Mucosa of descending colon (tissue), 1 donor: ENCODE results near the gene DLK1.

DNA sequence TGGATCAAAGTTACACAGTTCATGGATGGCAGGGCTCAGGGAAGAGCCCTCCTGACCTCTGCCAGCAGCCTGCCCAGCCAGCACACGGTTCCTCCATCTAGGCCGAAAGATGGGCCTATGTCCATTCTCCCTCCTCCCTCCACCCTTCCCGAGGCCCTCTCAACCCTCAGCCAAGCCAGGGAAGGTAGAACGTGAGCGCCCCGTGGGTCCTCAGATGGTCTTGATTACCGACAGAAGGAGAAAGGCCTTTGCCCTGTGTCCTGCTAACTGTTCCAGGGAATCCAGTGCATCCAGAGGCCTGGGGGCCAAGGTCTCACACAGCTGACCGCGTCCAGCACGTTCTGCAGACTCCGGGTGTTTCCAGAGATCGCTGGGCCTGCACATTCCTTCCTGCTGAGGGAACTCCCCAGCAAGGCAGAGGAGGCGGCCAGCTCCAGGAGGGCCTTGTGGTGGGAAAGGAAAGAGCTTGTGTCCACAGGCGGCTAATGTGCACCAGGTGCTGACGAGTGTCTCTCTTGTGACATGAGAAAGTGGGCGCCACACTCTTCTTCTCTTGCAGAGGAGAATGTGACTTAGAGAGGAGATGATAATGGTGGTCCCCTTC, 47.0 kb upstream of the DLK1 start:
- PRO-cap = no peak

GRCh38 chr14:100726416-100727409, at the start of gene DLK1:
Gene DLK1 (plus strand): TSS chr14:100726892.
- PRO-cap = no peak

DNA sequence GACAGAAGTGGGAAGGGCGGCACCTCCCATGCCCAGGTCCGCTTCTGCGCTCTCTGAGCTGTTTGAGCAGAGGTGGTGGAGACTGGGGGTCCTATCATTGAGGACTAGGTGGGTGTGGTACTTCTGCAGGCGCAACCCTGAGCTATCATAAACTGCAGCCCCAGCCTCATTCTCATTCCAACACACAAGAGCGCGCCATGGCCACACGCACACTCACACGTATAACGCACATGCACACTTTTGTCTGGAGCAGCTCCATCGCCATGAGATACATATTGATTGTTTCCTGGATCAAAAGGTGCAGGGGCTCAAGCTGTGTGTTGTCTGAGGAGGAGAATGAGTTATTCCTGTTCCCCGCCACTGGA, 84.8 kb downstream of the DLK1 start:
- PRO-cap = no peak

DNA sequence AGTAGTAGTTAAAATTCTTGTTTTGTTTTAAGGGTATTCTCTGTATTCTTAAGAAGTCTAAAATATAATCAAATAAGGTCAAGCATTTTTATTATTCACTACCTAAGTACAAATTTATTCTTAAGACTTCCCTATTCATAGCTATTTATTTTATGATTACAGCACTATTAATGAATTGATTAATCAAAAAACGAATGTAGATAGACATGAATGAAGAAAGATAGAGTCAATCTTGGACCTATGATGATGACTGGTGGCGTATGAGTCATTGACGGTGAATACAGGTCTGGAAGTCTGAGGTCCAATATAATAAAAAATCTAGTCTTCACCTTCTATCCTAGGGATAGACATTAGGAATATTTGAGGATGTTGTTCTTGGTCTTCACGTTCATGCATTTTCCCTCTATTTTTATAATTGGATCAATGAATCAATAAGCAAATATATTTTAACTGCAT, 46.1 kb upstream of the RTL1 start:
- PRO-cap = no peak

GRCh38 chr14:101201794-101202120, 298.2 kb upstream of the RTL1 start:
- PRO-cap = no peak

GRCh38 chr14:101704197-101704528, 57.3 kb upstream of the PPP2R5C start:
- PRO-cap = no peak

- PRO-cap = bidirectional peak, plus-strand start at chr14:101706397, minus-strand start at chr14:101706284
These were observed 55.4 kb upstream of the PPP2R5C start for GRCh38 chr14:101706025-101706641.

DNA sequence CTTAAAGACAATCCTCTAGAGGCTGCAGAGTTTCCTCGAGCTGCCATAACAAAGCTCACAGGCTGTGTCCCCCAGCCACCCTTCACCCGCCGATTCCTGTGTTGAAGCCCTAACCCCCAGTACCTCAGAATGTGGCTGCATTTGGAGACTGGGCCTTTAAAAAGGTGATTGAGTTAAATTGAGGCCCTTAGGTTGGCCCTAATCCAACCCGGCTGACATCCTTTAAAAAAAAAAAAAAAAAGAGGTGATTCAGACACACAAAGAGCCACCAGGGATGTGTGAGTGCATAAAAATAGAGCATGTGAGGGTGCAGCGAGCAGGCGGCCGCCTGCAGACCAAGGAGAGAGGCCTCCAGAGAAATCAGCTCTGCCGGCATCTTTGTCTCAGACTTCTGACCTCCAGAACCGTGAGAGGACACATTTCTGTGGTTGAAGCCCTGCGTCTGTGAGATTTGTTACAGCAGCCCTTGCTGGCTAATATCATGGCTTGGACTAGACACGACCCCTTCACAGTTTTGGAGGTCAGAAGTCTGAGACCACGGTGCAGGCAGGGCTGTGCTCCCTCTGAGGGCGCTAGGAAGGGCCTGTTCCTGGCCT, 44.1 kb upstream of the PPP2R5C start:
- PRO-cap = unidirectional peak, plus-strand start at position 315 of the sequence

DNA sequence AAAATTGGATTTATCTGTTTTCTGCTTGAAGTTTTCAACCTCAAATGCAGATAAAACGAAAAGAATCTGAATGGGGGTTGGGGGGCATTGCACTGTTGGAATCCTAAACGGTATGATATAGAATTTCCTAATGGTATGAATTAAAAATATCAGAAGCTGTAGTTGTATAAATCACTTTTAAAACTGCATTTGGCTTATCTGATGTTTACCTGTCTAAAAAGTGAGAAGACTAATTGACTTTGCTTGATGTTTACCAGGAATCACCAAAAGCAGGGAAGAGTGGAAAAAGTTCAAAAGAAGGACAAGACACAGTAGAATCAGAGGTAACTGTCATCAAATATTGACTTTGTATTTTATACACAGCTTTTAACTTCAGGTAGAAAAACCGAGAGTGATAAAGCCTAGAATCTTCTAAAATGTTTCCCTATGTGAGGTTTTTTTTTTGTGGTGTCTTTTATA, 1.2 kb downstream of the PPP2R5C start:
- PRO-cap = no peak

GRCh38 chr14:101792037-101792573, 30.6 kb downstream of the PPP2R5C start:
- PRO-cap = no peak

- PRO-cap = no peak
These were observed 46.7 kb downstream of the PPP2R5C start for GRCh38 chr14:101807915-101808881.

GRCh38 chr14:101813225-101813912, 51.9 kb downstream of the PPP2R5C start:
- PRO-cap = bidirectional peak, plus-strand start at chr14:101813630, minus-strand start at chr14:101813433

GRCh38 chr14:101820949-101822053, 59.8 kb downstream of the PPP2R5C start:
- PRO-cap = unidirectional peak, plus-strand start at chr14:101821755

DNA sequence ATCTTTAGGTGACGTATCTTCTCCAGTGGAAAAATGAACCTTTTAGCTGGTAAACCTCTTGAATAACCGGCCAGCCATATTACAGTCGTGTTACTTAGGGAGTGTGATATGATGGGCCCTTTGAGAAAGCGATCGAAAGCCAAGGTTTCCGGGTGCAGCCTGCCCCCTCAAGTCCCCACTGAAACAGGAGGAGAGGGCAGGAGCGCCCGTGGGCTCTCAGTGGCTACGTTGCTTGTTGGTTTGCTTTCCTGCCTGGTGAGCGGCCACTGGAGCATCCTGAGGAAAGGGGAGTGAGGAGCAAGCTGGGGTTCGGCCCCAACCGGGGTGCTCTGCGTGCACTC, 80.6 kb downstream of the PPP2R5C start:
- PRO-cap = no peak

- PRO-cap = no peak
These were observed 55.6 kb downstream of the DYNC1H1 start for GRCh38 chr14:102019836-102020582.

- PRO-cap = no peak
These were observed 44.5 kb downstream of the HSP90AA1 start for GRCh38 chr14:102042324-102042795.

GRCh38 chr14:102083453-102084209, 3.2 kb downstream of the HSP90AA1 start:
- PRO-cap = no peak

DNA sequence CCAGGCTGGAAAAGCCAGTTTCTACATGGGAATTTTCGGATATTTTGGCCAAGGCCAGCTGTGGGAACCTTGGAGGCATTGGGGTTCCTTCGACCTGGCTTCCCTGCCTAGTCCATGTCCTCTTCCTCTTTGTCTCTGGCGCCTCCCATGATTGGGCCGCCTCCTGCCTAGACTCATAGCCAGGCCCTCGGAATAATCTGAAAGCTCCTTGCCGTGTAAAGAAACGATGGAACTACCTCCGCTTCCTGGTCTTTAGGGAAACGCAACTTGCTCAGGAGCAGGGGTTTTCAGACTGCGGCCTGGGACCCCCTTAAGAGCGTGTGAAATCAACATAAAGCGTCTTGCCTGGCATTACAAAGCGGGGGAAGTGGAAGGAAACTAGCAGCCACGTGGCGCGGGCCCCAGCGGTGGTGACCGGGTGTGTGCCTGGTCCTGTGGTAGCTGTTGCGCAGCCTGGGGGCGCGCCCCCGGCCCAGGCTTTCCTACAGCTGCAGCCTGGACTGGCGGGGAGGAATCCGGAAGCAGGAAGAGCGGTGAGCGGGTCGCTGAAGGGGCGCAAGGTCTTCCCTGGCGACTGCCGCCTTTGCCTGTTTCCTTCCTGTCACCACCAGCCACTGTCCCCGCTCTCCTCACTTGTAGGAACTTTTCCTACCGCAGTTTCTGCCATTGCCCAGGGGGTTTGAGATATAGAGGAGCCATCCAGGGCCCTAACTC, 1.5 kb upstream of the HSP90AA1 start:
- PRO-cap = unidirectional peak, minus-strand start at position 137 of the sequence; bidirectional peak, plus-strand start at position 512 of the sequence, minus-strand start at position 523 of the sequence

DNA sequence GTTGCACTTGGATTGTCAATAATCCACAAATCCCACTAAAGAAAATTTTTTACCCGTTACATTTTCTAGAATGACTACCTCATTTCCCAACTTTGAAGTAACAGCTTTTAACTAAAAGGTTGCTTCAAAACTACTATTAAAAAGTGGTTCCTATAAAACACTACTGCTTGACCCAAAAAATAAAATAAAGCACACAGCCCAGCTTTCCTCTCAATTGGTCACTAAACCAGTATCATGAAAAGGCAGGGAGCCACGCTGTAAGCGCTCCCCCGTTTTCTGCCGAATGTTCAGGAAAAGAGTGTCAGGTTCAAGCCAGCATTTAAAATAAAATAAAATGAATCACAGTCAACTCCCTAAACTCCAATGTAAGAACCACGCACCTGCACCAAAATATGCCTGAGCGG, 660 bp downstream of the MOK start:
- PRO-cap = no peak

DNA sequence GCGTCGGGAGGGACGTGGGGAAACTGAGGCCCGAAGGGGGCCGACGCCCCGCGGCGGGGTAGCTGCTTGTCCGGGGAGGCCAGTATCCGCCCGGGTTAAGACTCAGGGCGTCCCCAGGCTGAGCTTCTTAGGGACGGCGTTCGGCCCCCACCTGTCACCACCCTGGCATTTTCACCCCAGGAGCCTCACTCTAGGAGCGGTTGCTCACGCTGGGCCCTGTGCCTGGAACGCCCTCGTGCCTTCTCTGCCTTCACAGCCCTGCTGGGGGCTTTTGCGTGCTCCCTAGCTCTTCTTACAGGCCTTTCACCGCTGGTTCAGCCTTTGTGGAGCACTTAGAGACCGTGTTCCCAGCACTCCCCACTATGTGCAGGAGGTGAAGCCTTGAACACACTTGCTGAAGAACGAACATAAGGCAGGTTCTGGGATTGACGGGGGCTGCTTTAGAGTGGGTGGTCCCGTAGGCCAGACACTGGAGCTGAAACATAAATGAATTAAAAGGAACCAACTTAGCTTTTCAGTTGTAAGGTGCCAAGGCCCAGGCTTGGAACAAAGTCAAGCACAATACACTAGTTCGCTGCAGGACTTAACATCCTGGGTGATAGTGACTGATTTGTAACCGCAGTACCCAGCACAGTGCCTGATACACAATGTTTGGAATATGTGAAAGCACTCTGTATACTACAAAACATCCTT, 659 bp downstream of the ZNF839 start:
- PRO-cap = no peak